Left cardiac atrium (tissue), 1 donor: Measurements from ENCODE around the genes TMC4, MBOAT7, TTYH1 and LAIR2.

DNA sequence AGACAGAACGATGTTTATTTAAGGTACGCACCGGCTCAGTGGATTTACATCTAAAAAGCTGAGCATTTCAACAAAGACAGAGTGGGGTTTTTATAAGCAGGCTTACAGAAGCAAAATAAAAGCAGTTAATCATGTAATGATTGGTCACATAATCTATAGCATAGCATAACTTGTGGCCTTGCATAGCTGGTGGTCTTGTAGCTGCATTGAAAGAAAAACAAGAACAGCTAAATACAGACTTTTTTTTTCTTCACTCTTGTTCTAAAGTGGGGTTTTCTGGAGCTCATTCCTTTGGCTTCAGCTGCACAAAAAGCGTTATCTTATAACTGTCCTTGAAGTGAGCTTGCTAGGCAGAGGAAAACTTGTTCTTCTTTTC is 1.4 kb downstream of the ZNF765 start:
- PRO-cap, result no peak

GRCh38 chr19:53574226-53574839 is 36.4 kb downstream of the ZNF331 start:
- PRO-cap, result no peak

DNA sequence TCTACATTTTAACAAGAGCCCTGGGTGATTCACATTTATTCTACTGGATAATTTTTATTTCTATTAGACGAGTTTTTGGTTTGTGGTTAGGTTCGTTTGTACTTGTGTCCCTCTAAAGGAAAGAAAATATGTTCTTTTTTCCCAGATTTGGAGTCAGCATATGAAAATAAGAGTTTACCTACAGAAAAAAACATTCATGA is 38.5 kb downstream of the ZNF331 start:
- PRO-cap, result no peak

DNA sequence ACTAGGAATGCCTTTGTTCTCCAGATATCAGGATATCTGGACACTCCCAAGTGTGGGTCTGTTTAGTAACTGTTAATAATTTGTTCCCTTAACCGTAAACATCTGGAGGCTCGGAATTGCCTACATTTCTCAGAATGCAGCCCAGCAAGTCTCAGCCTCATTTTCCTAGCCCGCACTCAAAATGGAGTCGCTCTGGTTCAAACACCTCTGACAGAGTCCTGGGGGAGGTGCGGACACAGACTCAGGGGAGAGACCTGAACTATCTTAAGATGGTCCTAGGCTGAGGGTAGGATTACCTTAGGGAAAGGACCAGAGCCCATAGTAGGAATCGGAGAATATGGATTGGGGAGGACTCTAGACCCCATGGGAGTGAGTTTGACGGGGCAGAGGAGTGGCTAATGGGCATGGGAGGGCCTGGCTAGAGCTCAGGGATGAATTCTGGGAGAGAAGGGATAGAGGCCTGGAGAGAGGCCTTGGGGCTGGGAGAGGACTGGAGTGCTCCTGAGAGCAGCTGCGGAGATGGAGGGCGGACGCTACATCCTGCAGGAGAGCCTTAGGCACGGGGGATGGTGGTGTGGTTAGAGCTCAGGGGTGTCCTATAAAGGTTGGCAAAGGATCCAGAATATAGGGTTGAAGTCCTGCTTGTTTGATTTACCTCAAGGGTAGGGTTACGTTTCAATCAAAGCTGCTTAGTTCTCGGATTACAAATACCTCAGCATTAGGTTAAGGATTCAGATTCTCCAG is 43.2 kb downstream of the ZNF331 start:
- PRO-cap, result no peak

GRCh38 chr19:53874141-53875086 is 6.7 kb downstream of the MYADM start:
- PRO-cap, result no peak

- PRO-cap, result bidirectional peak, plus-strand start at chr19:53879631, minus-strand start at chr19:53879424
Measured at GRCh38 chr19:53879016-53880242, 2.6 kb upstream of the PRKCG start.

DNA sequence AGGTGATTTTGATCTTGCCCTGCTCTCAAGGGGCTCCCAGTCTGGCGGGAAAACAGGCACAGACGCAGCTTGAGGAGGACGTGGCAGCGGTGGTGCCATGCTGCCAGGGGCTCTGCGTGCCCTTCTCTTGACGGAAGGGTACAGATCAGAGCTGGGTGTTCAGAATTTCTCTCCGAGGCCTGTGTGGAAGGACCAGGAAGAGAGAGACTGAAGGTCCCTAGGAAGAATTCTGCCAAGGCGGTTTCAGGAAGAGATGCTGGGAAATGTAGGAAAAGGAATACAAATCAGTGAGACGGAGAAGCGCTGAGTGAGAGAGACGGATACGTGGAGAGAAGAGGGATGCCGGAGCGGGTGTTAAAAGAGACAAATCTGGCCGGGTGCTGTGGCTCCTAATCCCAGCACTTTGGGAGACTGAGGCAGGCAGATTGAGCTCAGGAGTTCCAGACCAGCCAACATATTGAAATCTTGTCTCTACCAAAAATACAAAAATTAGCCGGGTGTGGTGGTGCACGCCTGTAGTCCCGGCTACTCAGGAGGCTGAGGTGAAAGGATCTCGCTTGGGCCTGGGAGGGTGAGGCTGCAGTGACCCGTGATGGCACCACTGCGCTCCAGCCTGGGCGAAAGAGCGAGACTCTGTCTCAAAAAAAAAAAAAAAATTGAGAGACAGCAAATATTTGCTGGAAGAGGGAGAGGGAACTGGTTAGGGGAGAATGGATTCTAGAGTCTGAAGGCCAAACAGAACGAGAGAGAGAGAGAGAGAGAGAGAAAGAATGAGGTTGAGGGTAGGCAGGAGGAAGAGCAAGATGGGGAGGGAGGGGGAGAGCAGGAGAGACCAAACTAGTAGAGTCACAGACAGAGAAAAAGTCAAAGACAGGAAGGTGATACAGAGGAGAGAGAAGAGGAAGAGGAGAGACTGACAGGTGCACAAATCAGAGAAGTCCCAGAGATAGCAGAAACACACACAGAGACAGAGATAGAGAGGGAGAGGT is 5.9 kb upstream of the CACNG6 start:
- PRO-cap, result no peak

- PRO-cap, result no peak
Measured at GRCh38 chr19:54172222-54173479, at the start of gene TMC4. Gene TMC4, minus strand, starts transcription at chr19:54173160.

- PRO-cap, result no peak
Measured at GRCh38 chr19:54186755-54187630, 2.4 kb downstream of the MBOAT7 start.

GRCh38 chr19:54188981-54189163 is 508 bp downstream of the MBOAT7 start:
- PRO-cap, result no peak

- PRO-cap, result no peak
Measured at GRCh38 chr19:54189164-54189237, 379 bp downstream of the MBOAT7 start.

DNA sequence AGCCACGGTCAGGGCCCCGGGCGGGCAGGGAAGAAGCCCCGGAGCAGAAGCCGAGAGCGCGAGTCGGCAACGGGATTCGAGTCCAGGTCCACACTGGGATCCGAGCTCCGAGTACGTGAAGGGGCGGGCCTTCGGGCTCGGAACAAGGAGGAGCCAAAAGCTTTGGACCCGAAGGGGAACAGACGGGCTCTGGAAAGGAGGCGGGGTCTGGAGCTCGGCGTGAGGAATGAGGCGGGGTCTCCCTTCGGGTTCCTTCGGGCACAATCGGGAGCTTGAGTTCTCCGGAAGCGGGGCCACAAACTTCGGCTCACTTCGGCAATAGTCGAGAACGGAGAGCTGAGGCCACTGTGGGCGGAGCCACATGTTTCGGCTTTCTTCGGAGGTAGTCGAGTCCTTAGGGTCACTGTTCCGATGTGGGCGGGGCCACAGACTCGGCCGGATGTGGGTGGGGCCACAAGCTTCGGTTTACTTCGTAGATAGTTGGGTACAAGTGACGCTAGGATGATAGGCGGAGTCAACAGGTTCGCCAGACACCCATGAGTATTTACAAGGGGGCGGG is at the start of gene MBOAT7:
TSS of gene MBOAT7 (minus strand) at position 95 of the 559 bp plus-strand sequence.
- PRO-cap, result bidirectional peak, plus-strand start at position 263 of the sequence, minus-strand start at position 102 of the sequence; bidirectional peak, plus-strand start outside the sequence, minus-strand start at position 374 of the sequence

GRCh38 chr19:54190045-54190612 is 749 bp upstream of the MBOAT7 start:
- PRO-cap, result bidirectional peak, plus-strand start at chr19:54190064, minus-strand start at chr19:54189859; unidirectional peak, plus-strand start at chr19:54190293; bidirectional peak, plus-strand start at chr19:54190717, minus-strand start at chr19:54190577

- PRO-cap, result no peak
Measured at GRCh38 chr19:54204405-54205422, 4.1 kb downstream of the RPS9 start.

DNA sequence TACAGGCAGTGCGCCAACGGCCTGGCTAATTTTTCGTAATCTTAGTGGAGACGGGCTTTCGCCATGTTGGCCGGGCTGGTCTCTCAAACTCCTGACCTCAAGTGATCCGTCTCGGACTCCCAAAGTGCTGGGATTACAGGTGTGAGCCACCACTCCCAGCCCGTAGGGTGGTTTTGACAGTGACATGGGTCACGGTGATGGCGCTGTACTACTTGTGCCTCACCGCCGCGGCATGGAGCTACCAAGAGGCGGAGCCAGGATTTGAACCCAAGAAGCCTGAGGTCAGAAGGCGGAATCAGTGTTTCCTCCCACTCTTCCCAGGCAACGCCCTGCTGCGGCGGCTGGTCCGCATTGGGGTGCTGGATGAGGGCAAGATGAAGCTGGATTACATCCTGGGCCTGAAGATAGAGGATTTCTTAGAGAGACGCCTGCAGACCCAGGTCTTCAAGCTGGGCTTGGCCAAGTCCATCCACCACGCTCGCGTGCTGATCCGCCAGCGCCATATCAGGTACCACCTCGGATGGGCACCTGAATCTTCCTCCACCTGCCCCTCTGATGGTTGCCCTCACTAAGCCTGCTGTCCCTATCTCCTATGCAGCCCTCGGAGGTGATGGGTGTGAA is 5.4 kb downstream of the RPS9 start:
- PRO-cap, result no peak

DNA sequence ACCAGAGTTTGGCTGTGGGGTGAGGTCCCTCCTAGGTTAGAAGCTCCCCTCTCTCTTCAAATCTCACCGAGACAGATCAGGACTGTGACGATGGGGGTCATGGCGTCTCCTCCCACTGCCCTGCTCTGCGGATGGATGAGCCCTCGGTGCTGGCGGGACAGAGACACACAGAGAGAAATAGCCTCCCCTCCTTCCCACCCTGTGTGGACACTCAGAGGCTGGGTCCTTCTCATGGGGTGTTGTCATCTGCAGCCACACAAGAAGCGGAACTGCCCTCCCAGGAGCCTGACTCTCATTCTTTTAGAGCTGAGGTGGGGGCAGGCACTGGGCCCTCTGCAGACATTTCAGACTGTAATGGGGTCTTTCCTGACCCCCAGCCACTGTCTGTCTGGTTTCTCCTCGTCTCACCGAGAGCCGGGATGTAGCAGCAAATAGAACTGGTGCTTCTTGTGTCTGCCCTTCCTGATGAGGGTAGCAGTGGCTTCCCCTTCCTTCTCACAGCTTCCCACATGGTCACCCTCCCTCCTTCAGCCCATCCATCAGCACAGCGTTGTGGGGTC is 434 bp downstream of the LILRB2 start:
- PRO-cap, result no peak

DNA sequence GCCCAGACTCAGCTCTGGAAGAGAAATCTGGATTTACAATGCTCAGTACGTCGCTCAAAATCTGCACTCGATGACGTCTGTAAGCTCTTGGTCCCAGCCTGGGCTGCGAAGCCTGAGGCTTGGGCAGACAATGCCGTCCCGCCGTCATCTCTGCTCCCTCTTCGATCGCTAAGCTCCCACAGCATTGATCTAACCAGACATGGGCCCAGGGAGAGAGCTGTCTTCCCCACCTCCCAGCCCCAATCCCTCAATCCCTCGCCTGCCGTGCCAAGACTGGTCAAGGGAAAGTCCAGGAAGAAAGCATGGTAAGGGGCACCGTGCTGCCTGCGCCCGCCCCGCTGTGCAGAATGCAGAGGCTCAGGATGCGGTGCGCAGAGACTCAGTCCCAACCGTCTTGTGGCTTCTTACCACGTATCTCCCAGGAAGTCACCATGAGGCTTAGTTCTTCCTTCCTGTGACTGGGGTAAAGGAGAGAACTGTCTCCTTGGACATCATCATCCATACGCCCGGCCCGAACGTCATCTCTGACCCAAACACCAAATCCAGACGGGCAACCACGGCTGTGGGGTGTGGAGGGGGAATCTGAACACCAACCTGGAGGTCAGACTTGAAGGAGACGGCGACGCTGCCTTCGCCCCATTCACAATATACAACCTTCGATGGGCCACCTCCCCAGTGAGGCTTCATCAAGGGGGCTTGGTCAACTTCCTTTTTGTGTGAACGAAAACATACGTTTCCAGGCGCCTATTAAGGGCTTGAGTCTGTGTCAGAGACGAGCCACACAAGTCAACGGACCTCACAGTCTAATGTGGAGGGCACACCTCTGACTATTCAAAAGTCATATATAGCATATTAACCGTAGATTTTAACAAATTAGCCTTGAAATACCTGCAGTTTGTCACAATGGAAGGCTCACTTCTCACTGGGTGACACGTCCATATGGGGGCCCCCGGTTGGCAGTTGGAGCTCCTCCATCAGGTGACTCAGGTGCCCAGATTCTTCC is 10.6 kb upstream of the LAIR1 start:
- PRO-cap, result no peak

DNA sequence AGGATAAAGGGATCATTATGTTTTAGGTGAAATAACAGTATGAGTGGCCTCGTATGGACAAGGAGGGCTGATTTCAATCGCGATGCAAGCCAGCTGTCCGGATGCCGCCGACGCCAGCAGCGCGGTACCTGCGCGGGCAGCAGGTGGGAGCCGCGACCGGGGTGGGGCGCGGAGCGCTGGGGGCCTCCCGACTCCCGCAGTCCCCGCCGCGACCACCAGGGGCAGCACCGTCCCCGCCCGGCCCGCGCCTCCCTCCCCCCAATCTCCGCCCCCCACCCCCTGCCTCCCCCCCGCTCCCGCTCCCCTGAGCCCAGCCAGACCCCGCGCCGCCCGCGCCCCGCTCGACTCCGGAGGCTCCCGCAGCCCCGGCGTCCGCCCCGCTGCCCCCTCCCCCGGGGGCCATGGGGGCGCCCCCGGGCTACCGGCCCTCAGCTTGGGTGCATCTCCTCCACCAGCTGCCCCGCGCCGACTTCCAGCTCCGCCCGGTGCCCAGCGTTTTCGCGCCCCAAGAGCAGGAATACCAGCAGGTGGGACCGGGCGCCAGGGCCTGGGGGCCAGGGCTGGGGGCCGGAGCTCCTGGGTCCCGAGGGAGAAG is at the start of gene TTYH1:
TSS of gene TTYH1 (plus strand) at position 313 of the 595 bp plus-strand sequence.
- PRO-cap, result unidirectional peak, plus-strand start at position 317 of the sequence

- PRO-cap, result no peak
Measured at GRCh38 chr19:54502755-54503189, at the start of gene LAIR2. Gene LAIR2, plus strand, starts transcription at chr19:54502831.

DNA sequence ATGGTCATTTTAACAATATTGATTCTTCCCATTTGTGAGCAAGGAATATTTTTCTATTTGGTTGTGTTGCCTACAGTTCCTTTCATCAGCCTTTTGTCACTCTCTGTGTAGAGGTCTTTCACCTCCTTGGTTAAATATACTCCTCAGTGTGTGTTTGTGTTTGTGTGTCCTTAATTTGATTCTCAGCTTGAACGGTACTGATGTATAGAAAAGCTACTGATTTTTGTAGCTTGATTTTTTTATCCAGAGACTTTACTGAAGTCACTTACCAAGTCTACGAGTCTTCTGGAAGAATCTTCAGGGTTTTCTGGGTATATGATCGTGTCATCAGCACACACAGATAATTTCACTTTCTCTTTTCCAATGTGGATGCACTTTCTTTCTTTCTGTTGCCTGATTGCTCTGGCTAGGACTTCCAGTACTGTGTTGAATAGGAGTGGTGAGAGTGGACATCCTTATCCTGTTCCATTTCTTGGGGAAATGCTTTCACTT is 8.0 kb upstream of the LILRB1 start:
- PRO-cap, result no peak